Thoracic aorta (tissue), 1 donor: ENCODE measurements around the genes MYH7, TGM1, RABGGTA and NOP9.

- RAMPAGE, long total RNA, result no peak
Observed at GRCh38 chr14:23299730-23299963, 3.0 kb downstream of the PPP1R3E start.

DNA sequence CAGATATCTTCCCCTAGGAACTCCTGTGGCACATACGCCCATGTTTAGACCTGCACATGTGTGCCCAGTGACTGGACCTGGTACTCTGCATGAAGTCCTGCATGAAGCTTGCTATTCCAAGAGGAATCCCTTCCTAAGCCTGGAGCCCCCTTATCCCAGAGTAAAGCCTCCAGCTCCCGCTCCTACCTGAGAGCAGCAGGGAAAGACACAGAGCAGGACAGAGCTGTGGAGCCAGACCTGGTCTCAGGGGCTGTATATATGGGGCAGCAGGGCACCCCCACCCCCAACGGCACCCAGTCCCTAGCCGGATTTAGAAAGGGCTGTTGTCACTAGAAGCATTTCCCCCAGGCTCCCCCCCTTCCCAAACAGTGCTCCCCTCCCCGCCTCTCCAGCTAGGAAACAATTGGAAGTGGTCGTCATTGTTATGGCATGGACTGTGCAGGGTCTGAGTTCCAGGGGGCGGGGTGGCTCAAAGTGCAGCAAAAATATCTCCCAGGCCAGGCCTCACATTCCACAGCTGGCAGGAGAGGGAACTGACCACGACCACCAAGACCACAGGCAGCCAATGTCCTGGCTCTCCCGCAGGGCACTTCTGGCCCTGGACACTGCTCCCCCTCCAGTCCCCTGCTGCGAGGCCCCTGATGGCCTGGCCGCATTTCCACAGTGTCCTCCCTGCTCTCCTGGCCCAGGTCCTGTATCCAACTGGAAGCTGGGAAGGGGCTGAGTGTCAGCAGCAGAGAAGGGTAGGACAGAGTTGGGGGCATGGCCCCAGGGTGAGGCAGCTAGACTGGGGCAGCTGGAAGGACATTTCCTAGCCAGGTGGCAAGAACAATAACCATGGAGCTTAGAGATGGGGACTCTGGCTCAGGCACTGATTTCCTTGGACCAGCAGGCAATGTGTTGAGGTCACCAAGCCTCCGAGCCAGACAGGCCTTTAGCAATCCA lies at the start of gene MYH7:
Gene MYH7 (minus strand): TSS at position 227 of the 945 bp plus-strand sequence.
- RAMPAGE, long total RNA, result no peak

GRCh38 chr14:23447814-23448368 lies 12.4 kb upstream of the MYH7 start:
- RAMPAGE, long total RNA, result no peak

DNA sequence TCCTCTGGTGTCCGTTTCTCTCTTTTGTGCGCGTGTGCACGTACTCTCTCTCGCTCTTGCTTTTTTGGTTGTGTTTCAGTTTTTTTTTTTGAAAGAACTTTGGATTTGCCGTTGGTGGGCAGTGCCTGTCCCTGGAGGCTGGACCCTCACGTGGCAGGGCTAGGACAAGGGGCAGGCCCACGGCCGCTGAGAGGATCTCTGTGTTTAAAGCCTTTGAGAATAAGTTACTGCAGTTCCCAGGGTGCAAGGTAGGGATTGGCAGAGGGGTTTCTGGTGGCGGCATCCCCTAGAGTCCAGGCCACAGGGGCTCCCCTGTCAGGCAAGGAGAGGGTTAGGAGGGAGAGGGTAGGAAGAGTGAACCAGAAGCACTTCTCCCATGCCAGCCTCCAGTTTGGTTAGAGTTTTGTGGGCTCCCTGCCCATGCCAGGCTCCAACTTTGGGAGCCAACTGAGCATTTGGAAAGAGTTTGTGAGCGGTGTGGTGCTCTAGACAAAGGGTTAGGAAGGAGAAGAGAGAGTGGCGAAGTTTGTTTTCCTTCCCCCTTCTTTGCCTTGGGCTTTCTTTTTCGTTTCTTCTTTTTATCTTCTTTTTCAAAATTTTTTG lies 30.5 kb downstream of the ZFHX2 start:
- RAMPAGE, long total RNA, result start-site peak on the minus strand centred at position 469 of the sequence, 497 bp wide, 7 reads

- RAMPAGE, long total RNA, result no peak
Observed at GRCh38 chr14:23556657-23557192, 654 bp downstream of the THTPA start.

GRCh38 chr14:24098849-24099881 lies 5.1 kb downstream of the PCK2 start:
- RAMPAGE, long total RNA, result no peak

- RAMPAGE, long total RNA, result no peak
Observed at GRCh38 chr14:24146256-24146460, 252 bp downstream of the PSME2 start.

- RAMPAGE, long total RNA, result no peak
Observed at GRCh38 chr14:24262881-24263828, at the start of gene TGM1. TGM1 (minus strand) TSS chr14:24263177.

DNA sequence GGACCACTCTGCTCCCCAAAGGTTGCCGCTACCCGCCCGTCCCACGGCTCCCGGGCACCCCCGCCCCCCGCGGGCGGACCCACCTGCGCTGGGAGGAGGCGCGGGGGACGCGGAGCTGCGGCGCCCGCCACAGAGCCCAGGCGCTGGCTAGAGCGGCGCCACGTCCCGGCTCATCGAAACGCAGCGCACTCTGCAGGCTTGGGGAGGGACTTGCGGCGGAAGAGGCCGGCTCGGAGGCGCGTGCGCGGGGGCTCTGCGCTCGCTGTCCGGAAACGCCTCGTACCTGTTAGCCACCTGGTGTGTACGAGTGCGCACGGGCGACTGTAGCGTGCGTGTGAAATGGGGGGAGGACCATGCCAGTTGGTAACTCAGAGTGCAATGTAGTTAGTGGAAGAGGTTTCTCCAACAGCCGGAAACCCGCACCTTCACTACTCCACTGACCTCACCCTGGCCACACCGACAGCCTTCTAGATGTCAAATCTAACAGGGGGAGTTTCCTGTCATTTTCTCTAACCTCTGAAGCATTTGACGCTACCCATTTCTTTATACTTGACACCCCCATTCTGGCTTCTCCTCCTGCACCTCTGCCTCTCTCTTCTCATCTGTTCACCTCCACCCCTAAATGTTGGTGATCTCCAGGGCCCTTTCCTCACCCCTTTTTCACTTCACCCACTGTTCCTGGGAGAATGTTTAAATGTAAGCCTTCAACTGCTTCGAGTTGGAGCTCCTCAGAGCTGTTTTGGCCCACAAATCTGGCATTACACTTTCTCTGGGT lies at the start of gene RABGGTA:
Gene RABGGTA (minus strand): TSS at position 194 of the 775 bp plus-strand sequence.
- RAMPAGE, long total RNA, result start-site peak on the minus strand centred at position 123 of the sequence, 39 bp wide, 66 reads

DNA sequence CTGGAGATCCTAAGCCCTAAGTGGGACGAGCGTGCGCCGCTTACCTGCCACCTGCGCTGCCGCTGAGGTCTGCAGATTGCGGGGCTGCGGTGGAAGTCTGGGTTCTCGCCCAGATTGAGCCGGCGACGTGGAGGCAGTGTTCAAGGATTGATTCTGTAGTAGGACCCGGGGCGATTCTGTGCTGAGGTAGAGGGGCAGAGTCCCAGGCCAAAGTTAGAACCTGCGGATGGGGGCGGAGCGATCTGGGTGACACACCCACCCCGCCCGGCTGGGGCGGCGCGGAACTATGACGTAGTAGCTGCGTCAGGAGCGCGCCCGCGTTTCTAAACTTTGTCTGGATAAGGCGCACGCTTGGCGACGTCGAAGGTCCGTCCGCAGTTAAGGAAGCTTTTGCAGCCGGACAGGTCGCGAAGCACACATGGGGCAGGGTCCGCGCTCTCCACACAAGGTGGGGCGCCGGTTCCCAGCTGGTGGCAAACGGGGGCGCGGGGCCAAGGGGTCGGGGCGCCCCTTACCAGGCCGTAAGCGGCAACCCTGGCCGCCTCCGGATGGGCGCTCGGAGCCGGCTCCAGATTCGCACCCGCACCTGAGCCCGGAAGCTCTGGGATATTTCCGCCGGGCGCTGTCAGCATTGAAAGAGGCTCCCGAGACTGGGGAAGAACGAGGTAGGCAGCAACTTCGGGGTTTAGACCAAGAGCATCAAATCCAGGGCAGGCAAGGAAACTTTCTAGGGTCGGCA lies at the start of gene NOP9:
Gene NOP9 (plus strand): TSS at position 314 of the 739 bp plus-strand sequence.
- RAMPAGE, long total RNA, result start-site peak on the minus strand centred at position 185 of the sequence, 127 bp wide, 15 reads

DNA sequence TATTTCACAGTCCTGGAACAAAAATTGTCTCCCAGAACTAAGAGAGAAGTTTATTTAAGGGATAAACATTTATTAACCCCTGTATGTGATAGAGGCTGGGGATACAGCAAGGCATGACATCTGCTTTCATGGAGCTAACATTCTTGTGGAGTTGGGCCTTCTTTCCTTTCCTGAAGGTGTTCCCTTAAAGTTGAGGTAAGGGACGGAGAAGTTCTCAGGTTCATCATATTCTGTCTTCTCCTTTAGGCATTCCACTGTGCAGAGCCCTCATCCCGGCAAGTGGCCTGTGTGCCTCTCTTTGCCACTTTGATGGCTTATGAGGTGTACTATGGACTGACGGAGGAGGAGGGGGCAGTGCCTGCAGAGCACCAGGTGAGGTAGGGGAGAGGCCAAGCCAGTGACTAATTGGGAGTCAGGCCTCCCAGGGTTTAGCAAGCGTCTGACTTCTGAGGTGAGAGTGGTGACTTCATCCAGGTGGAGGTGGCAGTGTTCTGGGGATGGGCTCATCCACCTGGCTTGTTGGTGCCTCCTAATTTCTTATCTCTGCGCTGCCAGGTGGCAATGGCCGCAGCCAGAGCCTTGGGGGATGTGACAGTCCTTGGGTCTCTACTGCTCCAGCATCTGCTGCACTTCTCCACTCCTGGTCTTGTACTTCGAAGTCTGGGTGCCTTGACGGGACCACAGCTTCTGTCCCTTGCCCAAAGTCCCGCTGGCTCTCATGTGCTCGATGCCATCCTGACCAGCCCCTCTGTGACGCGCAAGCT lies 4.0 kb downstream of the NOP9 start:
- RAMPAGE, long total RNA, result no peak

DNA sequence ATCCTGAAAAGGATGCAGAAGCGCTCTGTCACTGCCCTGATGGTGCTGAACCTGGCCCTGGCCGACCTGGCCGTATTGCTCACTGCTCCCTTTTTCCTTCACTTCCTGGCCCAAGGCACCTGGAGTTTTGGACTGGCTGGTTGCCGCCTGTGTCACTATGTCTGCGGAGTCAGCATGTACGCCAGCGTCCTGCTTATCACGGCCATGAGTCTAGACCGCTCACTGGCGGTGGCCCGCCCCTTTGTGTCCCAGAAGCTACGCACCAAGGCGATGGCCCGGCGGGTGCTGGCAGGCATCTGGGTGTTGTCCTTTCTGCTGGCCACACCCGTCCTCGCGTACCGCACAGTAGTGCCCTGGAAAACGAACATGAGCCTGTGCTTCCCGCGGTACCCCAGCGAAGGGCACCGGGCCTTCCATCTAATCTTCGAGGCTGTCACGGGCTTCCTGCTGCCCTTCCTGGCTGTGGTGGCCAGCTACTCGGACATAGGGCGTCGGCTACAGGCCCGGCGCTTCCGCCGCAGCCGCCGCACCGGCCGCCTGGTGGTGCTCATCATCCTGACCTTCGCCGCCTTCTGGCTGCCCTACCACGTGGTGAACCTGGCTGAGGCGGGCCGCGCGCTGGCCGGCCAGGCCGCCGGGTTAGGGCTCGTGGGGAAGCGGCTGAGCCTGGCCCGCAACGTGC lies 4.6 kb downstream of the LTB4R start:
- RAMPAGE, long total RNA, result no peak

DNA sequence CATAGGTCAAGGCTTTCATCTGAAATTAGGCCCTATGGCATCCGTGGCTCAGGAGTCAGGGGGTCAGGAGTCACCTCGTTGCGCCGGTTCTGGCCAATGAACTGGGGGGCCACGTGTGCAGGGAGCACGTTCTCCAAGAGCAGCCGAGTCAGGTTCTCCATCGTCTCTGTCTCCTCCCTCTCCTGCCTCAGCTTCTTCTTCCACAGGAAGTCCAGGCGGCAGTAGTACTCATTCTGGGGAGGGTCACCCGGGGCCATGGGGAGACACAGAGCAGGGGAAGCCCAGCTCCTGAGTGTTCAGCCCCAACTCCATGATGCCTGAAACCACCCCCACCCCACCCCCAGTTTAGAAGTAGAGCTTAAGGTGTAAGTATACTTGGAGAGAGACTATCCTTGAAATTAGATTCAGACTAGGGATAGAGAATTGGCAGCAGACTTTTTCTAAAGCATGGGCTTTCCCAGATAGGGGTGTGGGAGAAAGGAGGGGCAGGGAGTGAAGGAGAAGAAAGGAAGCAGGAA lies 10.7 kb downstream of the LTB4R start:
- RAMPAGE, long total RNA, result no peak

DNA sequence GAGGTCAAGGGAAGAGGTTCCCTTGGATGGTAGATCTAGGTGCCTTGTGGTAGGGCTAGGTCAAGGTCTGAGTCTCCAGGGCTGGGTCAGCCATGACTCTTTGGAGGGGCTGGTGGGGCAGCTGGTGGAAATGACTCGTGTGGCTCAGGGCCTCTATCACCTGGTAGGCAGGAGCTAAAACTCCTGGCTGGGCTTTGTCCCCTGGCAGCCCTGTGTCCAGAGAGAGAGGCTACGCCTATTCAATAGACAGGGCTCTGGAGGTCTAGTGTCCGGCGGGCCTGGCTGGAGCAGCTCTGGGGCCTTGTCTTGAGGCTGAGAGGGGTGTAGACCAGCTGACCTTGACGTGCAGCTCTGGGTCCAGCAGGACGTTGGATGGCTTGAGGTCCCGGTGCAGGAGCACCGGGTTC lies 1.1 kb downstream of the RIPK3 start:
- RAMPAGE, long total RNA, result no peak

- RAMPAGE, long total RNA, result no peak
Observed at GRCh38 chr14:24389166-24389662, 9.6 kb upstream of the NYNRIN start.

- RAMPAGE, long total RNA, result no peak
Observed at GRCh38 chr14:24399442-24400005, 721 bp downstream of the NYNRIN start.

DNA sequence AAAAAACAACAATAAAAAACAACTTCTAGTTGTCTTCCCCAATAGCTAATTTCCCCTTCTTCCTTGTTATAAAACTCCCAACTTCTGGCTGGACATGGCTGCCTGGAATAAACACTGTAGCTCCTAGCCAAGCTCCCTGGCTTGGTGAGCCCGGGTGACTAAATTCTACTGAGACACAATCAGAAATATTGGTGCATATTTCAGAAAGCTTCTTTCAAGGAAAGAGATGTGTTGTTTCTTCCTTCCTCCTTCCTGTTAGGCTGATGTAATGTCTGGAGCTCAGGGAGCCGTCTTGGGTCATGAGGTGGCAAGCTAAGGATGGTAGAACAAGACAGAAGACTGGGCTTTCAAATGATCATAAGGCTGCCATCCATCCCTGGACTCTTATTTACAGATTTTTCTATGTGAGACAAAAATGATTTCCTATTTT lies 4.3 kb downstream of the CBLN3 start:
- RAMPAGE, long total RNA, result no peak

DNA sequence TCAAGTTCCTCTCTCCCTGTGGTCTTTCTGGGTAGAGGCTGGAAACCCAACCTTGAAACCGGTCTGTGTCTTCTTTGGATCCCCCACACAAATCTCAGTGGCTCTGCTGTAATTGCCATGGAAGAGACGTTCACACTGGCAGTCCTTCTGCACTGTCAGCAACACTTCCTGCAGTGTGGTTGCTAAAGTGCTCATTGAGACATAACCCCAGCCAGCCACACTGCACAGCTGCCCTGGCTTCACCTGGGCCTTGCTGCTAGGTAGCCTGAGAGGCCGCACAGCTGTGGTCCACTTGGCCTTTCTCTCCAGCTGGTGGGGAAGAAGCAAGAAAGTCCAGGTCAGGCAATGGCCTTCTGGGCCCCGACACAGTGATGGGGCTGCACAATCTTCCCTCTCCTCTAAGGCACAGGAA lies 2.4 kb downstream of the GZMH start:
- RAMPAGE, long total RNA, result no peak

- RAMPAGE, long total RNA, result no peak
Observed at GRCh38 chr14:24632317-24632790, 1.6 kb downstream of the GZMB start.

- RAMPAGE, long total RNA, result no peak
Observed at GRCh38 chr14:24678918-24679117, 44.8 kb upstream of the GZMB start.